NCI-H460 (cell line): ENCODE data around the gene FEV.

DNA sequence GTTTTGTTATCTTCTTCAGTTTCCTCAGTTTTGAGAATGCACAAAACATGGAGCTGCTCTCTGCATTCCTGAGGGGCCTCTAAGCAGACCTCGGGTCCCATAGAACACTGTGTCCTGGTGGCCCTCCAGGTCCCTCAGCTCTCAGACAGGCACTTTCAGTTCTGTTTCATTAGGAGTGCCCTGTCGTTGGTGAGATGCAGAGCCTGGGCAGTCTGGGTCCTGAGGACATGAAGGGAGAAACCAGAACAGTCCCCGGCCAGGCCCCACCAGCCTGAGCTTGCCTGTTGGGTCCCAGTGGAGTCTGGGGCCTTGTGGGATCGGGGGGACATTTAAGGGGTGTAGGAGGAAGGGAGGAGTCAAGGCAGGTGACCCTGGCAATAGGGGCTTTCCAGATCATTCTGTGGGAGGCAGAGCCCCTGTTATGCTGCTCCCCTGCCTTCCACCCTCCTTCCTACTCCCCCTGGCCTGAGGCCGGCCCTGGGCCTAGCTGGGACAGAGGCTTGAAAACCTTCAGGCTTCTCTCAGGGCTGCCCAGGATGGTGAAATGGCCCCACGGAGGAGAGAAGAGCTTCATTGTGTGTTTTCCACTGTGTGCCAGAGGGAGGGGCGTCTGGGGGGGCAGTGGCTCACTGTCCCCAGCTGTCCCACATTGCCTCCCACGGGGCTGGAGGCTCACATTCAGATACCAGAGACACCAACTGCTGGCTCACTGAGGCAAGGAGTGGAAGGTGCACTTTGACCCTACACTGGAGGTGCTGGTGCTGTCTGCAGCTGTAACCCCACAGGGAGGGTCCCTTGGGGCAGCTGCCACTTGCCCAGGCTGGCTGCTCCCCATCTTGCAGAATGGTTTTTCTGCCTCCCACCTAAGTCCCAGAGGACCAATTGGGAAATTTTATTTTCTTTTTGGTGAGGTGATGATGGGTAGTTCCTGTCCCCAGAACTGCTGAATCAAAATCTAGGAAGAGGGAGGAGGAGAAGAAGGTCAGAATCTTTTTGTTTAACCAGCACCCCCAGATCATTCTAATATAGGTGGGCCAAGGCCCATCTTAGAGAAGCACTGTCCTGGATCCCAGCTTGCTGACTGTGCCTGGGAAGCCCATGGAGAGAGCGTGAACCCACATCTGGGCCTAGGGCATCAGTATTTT, 26.5 kb upstream of the CATIP start:
RAMPAGE:
- cytosol, long total RNA: no peak
- long total RNA: no peak
- nucleus, long total RNA: no peak

DNA sequence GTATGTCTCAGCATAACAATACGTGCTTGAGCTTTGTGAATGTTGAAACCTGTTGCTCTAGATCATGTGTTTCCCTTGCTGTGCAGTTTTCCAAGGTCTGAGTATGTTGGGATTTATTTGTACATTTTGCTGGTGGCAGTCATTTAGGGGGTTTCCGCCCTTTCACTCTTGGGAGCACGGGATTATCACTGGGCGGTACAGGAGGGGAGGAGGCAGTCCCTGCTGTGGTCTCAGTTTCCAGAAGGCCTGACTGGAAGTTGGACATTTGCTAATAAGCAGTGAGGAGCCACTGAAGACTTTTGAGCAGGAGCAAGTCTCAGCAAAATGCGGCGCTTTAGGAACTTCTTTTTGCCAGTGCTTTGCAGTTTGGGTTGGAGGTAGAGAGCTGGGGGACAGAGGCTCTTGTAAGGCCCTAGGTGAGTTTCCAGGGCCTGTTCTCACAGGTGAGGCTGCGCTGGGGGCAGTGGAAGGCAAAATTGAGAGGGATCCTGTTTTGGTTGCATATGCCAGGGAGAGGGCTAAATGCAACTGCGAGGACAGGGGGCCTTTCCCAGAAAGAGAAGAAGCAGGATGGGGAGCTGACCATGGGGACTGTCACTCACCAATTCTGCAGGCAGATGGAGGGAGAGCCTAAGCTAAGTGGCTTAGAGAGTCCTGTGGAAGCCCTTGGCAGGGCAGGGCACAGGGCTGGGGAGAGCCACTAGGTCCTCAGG, 24.7 kb upstream of the CATIP start:
RAMPAGE:
- cytosol, long total RNA: no peak
- long total RNA: no peak
- nucleus, long total RNA: no peak

GRCh38 chr2:218394755-218395180, 4.9 kb upstream of the CTDSP1 start:
RAMPAGE:
- cytosol, long total RNA: no peak
- long total RNA: no peak
- nucleus, long total RNA: no peak

RAMPAGE:
- cytosol, long total RNA: no peak
- long total RNA: no peak
- nucleus, long total RNA: no peak
Measured at GRCh38 chr2:218398860-218399012, 932 bp upstream of the CTDSP1 start.

DNA sequence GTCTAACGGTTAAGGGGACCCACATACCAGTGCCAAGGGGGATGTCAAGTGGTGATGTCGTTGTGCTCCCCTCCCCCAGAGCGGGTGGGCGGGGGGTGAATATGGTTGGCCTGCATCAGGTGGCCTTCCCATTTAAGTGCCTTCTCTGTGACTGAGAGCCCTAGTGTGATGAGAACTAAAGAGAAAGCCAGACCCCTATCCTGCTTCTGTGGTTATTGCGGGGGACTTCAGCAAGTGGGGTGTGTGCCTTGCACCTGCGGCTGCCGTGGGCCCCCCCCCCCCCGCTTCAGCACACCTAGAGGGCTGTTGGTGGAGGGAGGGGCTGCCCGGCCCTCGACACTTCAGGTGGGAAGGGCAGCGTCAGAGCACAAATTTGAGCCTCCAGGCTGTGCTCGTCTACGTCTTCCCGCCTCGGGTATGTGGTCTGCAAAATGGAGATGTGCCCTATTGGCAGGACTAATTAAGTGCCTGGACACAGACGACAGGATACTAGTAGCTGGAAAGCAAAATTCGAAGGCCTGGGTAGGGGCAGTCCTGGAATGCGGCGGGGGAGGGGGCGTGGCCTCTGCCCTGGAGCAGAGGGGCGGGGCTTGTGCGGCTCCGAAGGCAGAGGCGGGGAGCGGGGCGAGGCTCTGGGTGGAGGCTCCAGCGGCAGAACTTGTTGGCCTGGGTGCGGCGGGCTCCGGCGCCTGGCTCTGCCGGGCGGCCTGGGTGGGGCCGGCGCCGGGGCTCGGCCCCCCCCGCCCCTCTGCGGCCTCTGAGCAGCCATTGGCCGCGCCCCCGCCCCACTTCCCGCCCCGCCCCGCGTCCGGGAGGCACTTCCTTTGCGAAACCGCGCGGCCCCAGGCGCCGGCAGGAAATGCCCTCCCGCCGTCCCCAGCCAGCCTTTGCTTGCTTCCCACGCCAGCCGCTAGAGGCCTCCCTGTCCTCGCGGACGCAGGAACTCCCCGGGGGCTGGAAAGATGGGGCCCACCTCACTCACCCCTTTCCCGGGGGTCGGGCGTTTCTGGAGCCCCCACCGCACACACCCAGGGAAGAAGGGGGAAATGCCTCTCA, 6.4 kb downstream of the CTDSP1 start:
RAMPAGE:
- cytosol, long total RNA: no peak
- long total RNA: no peak
- nucleus, long total RNA: no peak

DNA sequence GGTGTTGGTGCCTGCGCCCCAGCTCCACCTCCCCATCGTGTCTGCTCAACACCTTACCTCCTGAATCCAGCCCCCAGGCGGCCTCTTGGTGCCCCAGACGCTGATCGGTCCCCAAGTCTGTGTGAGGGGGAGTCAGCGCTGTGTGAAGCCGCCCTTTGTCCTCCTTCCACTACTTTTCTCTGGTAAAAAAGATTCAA, 7.0 kb downstream of the CTDSP1 start:
RAMPAGE:
- cytosol, long total RNA: no peak
- long total RNA: no peak
- nucleus, long total RNA: no peak

GRCh38 chr2:218438331-218439053, 19.6 kb downstream of the VIL1 start:
RAMPAGE:
- cytosol, long total RNA: no peak
- long total RNA: no peak
- nucleus, long total RNA: no peak

DNA sequence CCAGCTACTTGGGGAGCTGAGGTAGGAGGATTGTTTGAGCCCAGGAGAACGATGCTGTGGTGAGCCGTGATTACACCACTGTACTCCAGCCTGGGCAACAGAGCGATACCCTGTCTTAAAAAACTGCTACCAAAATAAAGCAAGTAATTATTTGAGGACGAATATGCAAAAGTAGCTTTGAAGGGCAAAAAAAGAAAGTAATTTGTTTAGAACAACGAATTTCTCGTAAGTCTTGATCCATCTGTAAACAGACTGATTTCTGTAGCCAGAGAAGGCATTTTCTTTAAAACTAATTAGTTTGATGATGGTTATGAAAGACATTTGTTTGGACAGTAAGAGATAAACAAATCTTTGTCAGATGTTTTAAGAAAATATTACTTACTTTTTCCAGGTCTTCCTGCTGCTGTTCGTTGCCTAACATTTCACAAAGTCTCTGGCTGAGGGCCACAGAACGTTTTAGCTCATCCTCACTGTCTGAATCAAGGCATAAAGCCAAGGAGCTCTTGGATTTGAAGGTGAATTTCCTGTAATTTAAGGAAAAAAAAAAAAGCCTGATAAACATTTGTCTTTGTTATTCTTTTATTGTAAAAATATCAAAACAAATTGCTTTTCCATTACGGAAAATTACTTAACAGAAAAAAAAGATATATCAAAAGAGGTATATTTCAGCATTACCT, 57.7 kb downstream of the VIL1 start:
RAMPAGE:
- cytosol, long total RNA: no peak
- long total RNA: no peak
- nucleus, long total RNA: no peak

GRCh38 chr2:218757309-218757856, 24.6 kb upstream of the CYP27A1 start:
RAMPAGE:
- cytosol, long total RNA: no peak
- long total RNA: no peak
- nucleus, long total RNA: no peak

RAMPAGE:
- cytosol, long total RNA: no peak
- long total RNA: no peak
- nucleus, long total RNA: no peak
Measured at GRCh38 chr2:218783377-218784319, 1.7 kb downstream of the CYP27A1 start.

RAMPAGE:
- cytosol, long total RNA: no peak
- long total RNA: no peak
- nucleus, long total RNA: no peak
Measured at GRCh38 chr2:218892658-218893482, 12.2 kb downstream of the WNT10A start.

GRCh38 chr2:218979741-218980320, 5.2 kb downstream of the FEV start:
RAMPAGE:
- cytosol, long total RNA: no peak
- long total RNA: no peak
- nucleus, long total RNA: no peak

DNA sequence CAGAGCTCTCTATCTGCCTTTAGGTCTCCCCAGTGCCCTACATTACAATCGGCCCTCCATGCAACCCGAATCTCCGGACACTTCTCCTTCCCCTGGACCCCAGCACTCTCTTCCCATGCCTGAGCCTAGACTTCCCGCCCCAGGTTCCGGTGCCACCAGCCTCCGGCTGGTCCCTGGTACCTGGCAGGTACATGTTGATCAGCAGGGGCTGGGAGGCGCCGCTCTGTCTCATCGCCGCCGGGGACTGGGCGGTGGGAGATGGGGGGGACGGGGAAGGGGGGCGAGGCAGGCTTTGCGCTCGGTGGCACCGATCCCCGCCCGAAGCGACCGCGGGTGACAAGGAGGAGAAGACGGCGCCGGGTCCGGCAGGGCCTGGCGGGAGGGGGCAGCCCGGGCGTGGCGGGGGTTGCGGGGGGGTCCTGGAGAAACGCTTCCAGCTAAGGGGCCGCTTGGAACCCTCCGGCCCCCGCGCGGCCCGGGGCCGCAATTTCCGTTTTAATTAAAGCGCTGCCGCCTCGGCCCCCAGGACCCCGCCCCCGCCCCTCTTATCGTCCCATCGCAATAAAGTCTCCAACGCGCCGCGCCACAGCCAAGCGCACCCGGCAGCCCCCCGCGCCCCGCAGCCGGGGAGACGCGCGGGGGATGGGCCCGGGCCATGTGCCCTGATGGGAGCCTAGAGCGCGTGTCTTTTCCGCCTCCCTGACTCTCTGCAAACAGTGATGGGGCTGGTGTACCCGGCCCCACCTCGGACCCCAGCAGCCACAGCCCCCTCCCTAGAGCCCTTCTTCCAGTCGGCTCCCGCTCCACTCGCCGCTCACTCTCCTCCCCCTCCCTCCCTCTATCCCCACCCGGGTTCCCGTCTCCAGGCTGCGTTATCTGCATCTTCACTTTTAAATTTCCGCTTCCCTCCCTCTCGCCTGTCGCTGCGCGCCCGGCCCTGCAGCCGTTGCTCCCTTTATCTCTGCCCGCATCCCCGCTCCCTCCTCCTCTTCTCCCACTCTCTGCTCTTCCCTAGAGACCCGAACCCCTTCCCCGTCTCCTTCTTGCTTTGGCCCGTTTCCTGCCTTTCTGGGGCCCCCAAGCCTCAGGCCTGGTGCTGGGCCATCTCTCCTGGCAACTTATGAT, at the start of gene FEV:
Gene FEV (minus strand): TSS at position 341 of the 1,125 bp plus-strand sequence.
RAMPAGE:
- cytosol, long total RNA: no peak
- long total RNA: no peak
- nucleus, long total RNA: no peak

DNA sequence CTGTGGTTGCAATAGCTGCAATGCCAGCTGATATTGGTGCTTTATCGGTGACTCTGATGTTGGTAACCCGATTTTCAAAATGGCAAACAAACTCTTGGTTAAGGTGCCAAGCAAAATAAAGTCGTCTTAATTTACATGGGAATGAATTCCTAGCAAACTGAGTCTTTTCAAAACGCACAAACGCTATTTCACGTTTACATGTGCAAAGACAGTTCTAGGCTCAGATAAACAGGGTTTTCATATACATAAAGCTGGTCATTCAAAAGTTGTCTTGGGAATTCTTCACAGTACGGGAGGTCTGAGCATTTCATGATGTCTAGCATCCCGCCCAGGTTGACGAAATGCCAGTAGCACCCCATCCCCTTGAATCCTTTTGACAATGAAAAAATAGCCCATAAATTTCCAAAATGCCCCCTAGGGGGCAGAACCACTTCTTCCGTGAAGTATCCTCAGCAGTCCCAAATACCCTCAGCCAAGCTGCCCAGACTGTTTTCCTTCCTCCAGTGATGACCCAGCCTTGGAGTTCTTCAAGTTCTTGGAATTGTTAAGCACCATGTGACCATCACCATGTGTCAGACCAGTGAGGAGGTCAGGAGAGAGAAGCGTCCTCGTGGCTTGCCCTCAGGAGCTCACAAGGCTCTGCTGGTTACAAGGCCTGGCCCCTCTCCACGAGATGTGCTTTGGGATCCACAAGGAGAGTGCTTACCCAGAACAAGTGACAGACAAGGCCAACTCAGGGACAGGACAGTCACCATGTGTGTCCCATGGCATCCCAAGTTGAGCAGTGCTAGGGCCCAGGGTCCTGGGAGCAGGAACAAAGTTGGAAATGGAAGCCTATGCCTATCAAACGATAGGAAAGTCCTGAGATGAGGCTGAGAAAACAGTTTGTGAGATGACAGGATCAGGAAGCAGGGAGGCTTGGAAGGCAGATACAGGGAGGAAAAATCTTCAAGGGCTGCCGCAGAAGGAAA, 1.4 kb upstream of the SLC23A3 start:
RAMPAGE:
- cytosol, long total RNA: no peak
- long total RNA: no peak
- nucleus, long total RNA: no peak

GRCh38 chr2:219388830-219389193, 1.1 kb upstream of the DNPEP start:
RAMPAGE:
- cytosol, long total RNA: no peak
- long total RNA: no peak
- nucleus, long total RNA: no peak

DNA sequence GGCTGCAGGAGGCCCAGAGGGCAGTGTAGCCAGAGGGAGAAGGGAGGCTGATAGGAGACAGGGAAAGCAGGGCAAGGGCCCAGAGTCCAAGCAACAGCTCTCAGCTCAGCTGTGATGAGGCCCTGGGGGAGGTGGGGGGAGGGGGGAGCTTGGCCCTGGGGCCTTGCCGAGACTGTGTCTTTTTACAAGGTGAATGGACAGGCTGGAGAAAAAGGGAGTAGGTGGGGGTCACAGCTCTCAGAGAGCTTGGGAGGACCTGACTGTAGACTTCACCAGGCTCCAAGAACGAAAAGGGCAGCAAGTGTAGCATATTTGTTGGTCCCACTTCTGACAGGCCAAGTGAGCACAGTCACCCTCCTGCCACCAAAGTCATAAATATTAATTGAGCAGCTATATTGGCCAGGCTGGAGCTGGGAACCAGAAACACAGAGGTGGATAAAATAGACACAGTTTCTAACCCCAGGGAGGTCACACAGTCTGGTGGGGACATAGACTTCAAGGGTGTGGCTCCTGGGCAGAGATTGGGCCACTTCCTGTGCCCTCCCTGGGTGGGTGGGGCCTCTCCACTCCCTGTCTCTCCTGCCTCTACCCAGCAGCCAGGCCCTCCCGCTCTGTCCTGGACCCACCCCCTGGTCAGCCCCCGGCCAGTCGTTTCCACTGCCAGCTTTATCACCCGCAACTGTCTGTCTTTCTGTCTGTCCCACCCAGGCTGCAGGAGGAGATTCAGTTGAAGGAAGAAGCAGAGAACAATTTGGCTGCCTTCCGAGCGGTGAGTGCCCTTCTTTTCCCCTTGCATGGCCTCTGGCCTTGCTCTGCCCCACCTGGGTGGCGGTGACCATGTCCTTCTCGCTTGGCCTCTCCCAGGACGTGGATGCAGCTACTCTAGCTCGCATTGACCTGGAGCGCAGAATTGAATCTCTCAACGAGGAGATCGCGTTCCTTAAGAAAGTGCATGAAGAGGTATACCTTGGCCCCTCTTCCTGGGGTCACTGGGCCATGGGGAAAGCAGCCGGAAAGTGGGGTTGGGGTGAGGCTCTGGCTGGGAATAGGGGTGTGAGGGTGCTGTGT, 1.5 kb downstream of the DES start:
RAMPAGE:
- cytosol, long total RNA: no peak
- long total RNA: no peak
- nucleus, long total RNA: no peak

DNA sequence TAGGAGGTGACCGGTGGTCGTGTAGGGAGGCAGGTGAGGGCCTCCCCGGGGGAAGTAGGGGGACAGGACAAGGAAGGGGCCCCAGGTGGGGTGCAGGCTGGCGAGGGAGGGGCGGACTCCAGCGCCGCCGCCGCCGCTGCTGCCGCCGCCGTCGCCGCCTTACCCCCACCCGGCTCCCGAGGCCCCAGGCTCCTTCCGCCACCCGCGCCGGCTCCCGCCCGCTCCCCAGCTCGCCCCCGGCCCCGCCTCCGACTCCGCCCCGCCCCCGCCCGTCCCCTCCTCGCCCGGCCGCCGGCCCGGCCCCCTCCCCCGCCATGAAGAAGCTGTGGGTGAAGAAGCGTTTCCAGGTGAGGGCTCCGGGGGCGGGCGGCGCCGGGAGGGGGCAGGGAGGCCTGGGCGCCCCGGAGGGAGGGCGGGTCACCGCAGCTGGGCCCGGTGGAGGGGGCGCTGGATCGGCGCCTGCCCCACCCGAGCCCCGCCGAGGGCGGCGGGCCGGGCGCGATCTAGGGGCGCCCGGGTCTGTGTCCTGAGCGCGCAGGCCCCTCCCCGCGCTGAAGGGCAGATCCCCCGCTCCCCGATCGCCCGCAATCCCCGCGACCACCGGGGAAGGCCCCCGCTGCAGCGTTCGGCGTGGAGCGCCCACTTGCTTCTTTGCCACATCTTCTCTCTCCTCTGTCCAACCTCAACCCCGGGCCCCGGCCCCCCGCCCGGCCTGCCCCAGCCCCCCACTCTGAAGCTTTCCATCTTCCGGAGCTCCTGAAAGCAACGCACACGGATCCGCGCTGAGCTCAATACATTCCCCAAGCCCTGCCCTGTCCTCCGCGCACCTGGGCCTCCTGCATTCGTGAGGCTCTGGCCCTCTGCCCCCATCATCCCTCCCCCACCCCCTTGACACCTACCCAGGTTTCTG, 7.3 kb downstream of the SPEG start:
RAMPAGE:
- cytosol, long total RNA: no peak
- long total RNA: no peak
- nucleus, long total RNA: start-site peak on the plus strand centred at position 303 of the sequence, 19 bp wide, 6 and 24 reads in 2 replicates

DNA sequence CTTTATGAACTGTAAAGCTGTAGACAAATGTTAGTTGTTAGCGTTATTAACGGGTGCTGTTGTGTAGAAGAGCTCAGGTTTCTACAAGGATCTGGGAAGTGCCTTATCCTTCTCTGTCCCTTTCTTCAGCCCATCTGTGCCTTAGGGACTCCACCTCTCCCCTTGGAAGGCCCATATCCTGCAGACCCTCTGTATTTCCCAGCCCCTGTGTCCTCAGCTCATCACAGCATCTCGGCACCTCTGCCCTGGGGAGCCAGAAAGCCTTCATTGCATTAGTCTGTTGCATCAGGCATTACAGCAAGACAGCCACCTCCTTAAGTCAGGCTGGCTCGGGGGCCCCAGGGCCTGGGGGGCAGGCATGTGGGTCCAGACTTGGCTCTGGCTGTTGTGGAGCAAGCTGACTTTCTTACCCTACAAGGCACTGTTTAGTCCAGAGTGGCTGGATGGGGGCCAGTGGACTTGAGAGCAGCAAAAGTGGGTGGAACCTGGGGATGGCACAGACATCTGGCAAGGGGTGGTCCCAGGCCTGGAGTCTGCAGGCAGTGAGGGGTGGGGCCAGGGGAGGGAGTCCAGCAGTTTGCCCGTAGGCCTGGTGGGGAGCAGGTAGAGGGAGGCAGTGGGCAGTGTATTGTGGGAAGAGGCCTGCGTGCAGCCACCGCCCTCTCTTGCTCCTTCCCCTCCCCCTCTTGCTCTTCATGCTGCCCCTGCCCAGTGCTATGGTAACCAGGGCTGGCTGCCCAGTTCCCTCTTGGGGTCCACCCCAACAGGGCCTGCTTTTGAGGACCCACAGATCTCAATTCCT, 18.9 kb downstream of the SPEG start:
RAMPAGE:
- cytosol, long total RNA: no peak
- long total RNA: no peak
- nucleus, long total RNA: no peak

DNA sequence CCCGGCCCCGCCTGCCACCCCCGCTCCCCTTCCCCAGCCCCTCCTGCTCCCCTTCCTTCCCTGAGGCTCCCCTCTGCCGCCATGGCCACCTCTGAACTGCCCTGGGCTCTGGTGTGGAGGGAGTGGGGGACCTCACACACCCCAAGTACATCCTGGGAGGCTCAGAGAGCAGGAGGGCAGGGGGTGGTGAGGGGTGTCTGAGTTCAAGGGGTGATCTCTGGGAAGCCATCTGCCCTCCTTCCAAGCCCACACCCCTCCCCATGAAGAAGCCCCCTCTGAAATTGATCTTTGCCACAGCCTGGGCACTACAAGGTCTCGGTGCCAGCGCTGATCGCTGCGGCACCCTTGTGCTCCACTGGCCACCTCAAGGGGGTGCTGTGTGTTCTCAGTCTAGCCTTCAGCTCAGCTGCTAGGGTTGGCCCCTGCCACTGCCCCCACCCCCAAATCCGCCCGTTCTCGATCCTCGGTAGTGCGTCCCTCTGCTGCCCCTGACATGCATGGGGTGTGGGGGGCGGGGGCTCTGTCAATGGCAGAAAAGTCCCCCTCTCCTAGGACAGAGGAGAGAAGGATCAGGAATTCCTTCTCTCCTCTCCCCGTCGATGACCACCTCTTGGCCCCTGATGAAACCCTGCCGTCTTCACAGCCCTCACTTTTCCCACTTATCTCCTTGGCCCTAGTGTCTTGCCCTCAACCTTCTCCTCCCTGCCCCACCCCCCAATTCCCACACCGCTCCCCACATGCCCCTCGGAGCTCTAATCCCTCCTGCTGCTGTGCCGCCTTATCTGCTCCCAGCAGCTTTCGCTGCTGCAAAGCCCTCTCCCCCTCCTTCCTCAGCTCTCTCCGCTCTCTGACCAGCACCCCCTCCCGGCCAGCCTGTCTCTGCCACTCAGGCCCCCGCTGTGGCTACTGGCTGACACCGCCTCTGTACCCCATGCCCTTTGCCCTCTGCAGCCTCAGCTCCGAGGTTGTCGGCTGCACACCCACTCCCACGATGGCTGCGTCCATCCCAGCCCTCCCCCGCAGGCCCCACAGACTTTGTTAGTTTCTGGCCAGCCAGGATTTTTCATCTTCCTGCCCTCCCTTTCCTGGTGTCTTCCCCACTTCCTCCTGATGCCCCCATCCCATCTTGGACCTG, 4.4 kb upstream of the ASIC4 start:
RAMPAGE:
- cytosol, long total RNA: no peak
- long total RNA: no peak
- nucleus, long total RNA: no peak

GRCh38 chr2:219520013-219520395, 5.7 kb downstream of the ASIC4 start:
RAMPAGE:
- cytosol, long total RNA: no peak
- long total RNA: no peak
- nucleus, long total RNA: no peak